Jurkat, Clone E6-1 (cell line): Measurements from ENCODE around the genes ADGRF5 and GLYATL3.

DNA sequence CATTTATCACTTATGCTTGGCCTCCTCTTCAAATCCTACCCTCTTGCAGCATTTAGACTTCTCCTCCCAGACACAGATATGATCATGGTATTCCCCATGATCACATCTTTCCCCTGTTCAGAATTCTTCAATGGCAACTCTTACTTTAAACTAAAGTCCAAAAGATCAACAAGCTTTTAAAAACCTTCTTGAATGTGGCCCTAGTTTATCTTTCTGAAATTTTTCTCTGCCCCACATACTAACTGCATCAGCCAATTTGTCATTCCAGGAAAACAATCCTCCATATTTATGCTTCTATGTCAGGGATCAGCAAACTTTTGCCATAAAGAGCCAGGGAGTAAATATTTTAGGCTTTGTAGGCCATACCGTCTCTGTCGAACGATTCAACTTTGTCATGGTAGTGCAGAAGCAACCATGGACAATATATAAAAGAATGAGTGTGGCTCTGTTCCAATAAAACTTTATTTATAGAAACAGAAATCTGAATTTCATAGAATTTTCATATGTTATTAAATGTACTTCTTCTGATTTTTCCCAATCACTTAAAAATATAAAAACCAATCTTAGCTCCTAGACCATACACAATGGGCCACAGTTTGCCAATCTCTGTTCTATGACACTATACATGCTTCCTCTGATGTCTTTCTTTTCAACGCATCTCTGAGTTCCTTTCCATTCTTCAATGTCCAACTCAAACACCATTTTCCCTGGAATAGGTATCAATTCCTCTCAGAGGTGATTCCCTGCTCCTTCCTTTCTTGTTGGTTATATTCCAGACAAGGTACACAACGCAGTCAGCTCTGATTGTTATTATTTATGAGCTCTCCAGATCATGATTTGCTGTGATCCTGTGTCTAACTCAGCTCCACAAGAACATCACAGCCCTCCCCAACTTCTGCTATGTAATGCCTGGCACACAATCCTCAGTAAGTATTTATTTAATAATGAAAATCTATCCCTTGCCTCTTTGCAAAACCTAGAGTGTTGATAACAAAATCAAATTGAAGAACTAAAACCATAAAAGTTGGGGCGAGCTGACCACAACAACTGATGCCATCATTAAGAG is 115.6 kb downstream of the RCAN2 start:
- RRBS = no CpG with 5 or more reads among the region's 6 CpGs

- RRBS = no CpG with 5 or more reads among the region's 3 CpGs
These were observed 11.2 kb upstream of the TDRD6 start for GRCh38 chr6:46676547-46676791.

- RRBS = no CpG with 5 or more reads among the region's 26 CpGs
These were observed 55.7 kb downstream of the MEP1A start for GRCh38 chr6:46848746-46849426.

DNA sequence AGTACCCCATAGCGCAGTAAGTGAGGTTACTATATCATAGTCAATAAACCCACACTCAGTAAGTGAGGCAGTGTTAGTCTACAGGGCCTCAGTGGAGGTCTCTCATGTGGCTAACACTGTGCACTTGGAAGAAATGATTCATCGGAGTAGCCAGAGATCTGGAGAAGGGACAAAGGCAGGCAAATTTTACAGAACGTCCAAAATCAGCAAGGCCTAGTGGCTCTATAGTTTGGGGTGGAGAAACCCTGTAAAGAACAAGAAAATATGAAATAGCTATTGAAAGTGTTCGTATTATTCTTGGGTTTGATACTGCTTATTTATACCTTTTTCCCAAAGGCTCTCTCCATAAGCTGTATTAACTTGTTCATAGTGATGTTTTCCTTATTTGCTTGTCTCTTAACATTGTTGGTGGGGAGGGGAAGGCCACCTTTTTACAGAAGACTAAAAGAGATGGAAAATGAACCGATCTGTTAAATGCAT is 2.1 kb downstream of the ADGRF5 start:
- RRBS = no CpG with 5 or more reads among the region's 5 CpGs

DNA sequence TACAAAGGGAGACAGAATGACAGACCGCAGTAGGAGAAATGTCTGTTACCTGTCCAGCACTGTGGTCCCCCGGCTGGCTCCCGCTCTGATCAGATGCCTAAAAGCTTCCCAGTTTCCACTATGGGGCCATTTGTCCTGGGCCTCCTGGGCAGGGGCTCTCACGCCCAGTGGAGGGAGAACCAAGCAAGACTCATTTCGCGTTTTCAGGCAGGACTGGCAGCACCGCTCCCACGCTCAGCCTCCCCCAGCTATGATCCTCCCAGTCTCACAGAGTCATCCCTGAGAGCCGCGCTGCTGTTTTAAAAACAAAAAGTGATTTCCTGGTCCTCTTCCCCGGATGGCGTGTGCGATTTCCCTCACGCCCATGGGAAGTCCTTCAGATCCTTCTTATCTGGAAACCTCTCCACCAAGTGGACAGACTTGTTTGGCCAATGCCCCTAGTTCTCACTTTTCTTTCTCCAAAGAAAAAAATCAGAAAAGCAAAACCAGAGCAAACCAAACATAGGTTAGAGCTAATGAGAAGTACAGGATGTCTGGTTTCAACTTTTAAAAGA is at the start of gene ADGRF5:
ADGRF5 (minus strand) TSS at position 275 of the 554 bp plus-strand sequence.
- RRBS = no CpG with 5 or more reads among the region's 14 CpGs

DNA sequence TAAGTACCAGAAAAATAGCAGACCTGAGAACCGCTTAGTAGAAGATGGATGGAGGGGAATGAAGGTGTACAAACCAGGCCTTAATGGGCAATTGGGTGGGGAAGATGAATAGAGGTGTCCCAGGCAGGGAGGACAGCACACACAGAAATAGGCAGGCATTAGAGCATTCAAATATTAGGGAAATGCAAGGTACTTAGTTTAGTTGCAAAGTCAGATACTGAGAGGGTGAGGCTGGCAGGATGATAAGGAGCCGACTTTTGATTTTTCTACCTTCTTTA is 31.1 kb upstream of the ADGRF5 start:
- RRBS = no CpG with 5 or more reads among the region's 2 CpGs

DNA sequence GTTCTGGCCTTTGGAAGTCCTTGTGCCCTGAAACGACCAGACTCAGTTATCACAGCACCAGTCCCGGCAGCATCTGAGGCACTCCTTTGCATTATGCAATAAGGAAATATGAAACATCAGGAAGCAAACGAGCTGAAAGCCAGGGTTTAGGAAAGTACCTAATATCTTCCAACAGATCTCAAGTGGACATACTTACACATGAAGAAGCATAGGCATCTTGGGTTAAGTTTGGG is 61.9 kb upstream of the ADGRF1 start:
- RRBS = no CpG with 5 or more reads among the region's 3 CpGs

DNA sequence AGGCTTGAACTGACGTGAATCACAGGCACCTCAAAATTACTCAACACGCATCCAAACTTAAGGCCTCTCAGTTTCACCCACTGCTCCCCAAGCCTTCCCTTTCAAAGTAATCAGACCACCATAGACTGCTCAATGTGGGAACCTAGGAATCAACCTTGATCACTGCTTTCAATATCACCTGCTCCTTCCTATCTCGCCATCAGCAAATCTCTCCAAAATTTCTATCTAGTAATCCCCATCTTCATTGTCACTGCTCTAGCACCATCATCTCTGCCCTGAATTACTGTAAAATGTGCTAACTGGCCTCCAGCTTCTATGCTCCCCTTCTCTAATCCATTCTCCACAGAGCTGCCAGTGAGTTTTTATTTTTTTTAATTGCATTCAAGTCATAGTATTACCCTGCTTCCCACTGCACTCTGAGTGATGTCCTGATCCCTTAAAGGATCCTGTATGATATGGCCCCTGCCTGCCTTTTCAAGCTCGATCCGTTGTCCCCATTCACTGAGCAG is 9.5 kb downstream of the TNFRSF21 start:
- RRBS = no CpG with 5 or more reads among the region's 5 CpGs

GRCh38 chr6:47310174-47310515 is 440 bp upstream of the TNFRSF21 start:
- RRBS = no CpG with 5 or more reads among the region's 6 CpGs

DNA sequence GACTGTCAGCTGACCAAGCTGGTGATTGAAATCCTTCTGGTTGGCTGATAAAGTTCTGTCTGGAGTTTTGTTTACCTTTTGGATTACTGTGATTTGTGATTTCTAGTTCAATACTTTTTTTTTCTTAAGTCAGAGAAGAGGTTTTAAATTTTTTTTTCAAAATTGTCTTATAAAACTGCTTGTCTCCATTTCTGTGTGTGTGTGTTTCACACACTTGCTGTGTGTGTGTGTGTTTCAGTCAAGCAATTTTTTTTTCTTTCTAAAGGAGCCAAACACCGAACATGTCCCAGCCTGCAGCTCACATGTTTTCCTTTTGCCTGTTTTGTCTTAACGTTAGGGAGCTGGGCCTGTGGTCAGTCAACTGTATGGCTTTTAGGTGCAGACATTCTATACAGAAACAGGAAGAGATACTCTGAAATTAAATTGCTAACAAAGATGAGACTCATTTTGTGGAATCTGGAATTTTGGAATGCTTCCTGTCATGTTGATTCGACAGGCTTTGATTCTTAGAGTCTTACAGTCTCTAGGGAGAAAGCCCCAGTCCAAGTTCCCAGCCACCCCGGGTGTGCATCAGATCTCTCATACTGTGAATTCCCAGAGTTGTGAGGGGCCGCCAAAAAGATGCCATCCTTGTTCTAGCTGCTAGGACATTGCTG is 28.4 kb upstream of the ADGRF4 start:
- RRBS = no CpG with 5 or more reads among the region's 5 CpGs

DNA sequence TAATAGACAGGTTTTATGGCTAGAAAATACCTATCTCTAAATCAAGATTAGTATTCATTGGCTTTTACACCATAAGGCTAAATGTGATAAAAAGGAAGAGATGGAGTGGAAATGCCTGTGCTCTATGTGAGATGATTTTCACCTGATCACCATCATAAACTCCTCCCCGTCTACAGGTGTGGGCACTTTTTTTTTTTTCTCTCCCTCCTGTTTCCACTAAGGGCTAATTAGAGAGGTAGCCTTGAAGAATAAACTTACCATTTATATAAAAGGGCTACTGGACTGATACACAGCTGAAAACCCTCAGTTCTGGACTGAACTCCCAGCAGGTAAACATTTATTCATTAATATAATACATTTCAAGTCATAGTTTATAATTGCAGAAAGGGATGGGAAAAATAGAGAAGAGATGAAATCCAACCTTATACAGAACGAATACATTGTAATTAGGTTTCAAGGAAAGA is at the start of gene GLYATL3:
GLYATL3 (plus strand) TSS at position 210 of the 464 bp plus-strand sequence.
- RRBS = no CpG with 5 or more reads among the region's 2 CpGs

- RRBS = no CpG with 5 or more reads among the region's 5 CpGs
These were observed 9.7 kb upstream of the RHAG start for GRCh38 chr6:49646029-49646951.

GRCh38 chr6:51704895-51705289 is 382.5 kb downstream of the PKHD1 start:
- RRBS = no CpG with 5 or more reads among the region's 1 CpG

GRCh38 chr6:52263883-52264686 is 19.8 kb upstream of the IL17F start:
- RRBS = no CpG with 5 or more reads among the region's 10 CpGs

- RRBS = no CpG with 5 or more reads among the region's 7 CpGs
These were observed 647 bp upstream of the MCM3 start for GRCh38 chr6:52285214-52285564.

GRCh38 chr6:52362306-52363393 is 699 bp downstream of the PAQR8 start:
- RRBS = 7% methylated on average over 22 of the region's 71 CpGs

- RRBS = no CpG with 5 or more reads among the region's 8 CpGs
These were observed 33.3 kb downstream of the TRAM2 start for GRCh38 chr6:52543419-52544175.

- RRBS = no CpG with 5 or more reads among the region's 3 CpGs
These were observed 2.0 kb downstream of the GSTA1 start for GRCh38 chr6:52801446-52802117.

DNA sequence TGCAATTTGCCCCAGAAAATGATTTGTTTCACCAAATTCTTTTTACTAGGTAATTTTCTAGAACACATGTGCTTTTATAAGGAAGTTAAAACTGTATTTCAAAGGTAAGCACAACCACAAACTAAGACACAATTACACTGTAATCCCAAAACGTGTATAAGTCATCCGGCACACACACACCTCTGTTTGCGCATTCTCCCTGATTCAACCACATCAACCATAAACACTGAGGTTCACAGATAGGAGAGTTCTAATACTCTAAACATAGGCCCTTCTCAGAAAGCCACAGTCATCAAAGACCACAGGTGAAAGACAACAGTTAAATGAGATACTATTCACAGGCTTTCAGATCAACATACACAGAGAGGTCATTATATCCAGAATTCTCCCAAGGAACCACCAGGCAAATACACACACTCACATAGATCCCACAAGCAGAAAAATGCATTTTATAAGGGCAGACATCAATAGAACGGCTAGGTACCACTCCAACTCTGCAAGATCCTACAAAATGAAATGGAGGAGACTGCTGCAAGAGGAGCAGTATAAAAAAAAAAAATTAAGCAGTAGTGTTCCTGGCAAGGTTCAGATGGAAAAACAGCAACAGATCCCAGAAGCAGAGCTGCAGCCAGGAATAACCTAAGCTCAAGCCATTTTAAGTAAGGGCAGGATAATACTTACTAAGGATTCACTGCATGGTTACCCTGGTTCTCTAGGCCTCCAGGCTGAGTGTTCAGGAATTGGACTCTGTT is 3.1 kb downstream of the CILK1 start:
- RRBS = no CpG with 5 or more reads among the region's 4 CpGs

GRCh38 chr6:53216219-53216586 is 67.6 kb upstream of the GCM1 start:
- RRBS = no CpG with 5 or more reads among the region's 3 CpGs